ENCODE measurements around a stretch of chr5.

- PRO-cap = no peak
Measured at GRCh38 chr5:90643980-90644694, 85.5 kb downstream of the ADGRV1 start.

DNA sequence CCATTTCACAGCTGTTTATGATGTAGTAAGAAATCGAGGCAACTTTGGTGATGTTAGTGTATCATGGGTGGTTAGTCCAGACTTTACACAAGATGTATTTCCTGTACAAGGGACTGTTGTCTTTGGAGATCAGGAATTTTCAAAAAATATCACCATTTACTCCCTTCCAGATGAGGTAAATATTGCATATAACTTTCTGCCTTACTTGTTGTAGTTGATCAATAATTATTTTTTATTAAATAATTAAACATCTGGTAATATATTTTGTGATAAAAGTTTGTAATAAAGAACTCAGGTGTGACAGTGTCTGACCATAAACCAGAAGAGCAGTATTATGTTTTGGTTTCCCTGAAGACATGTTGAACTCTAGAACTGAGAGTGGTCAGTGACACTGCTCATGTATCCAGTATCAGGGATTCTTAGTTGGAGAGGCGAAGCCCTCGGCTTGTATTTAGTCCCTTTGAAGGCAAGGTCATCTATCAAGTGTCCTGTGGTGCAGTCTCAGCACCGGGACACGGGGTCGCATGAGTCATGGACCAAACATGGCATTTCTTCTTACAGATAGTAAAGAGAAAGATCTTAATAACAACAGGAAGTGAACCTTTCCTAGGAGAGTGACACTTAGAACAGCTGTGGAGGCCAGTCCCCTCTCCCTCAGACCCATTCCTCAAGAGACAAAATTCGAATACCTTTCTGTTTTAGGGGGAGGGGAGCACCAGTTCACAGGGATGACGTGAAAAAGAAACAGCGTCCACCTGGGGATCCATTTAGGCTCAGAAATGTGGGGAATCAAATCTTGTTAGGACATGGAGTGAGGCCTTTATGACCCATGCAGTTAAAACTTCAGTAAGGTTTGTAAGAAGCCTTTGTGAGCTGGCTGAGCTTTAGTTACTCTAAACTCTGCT lies 86.3 kb downstream of the ADGRV1 start:
- PRO-cap = no peak

DNA sequence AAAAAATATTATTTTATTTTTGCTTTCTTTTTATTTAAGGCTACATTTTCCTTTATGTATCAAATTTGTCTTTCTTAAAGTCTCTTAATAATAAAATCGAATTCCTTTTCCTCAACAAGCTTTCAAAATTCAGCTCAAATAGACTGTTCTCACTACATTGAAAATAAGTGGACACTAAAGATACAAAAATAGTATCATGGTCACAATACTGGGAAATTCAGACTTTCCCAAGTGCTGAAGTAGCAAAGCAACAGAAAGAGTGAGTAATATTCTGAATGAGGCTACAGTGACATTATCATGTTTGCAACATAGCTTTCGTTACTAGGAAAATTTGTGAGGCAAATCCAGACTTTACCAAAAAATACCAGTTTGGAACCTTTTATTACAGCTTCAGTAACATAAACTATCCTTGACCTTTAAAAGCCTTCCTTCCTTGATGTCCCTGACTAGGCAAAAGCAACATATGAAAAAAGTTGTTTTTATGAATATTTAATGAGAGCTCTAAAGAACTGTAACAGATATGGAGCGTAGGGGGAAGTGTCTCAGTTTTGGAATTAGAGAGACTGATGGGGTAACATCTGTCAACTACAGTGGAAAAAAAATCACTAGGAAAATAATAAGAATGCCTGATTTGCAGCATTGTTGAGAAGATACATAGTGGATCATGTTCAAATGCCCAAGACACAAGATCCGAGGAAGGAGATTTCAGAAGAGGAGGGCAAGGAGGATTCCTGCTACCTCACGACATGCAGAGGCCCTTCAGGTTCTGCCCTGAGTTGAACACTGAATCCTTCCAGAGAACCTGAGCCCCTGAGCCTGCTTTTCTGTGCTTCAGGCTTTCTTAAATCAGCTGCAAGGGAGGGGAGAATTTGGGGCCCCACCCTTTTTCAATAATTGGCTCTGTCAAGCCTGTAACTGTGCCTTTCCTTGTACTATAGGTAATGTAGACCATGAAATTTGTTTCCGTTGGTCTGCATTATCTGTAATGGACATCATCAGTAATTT lies 313.0 kb downstream of the ADGRV1 start:
- PRO-cap = no peak

GRCh38 chr5:91125212-91125805 lies 257.8 kb downstream of the ARRDC3 start:
- PRO-cap = no peak

- PRO-cap = unidirectional peak, minus-strand start at chr5:91183846
Measured at GRCh38 chr5:91183597-91184217, 199.4 kb downstream of the ARRDC3 start.

DNA sequence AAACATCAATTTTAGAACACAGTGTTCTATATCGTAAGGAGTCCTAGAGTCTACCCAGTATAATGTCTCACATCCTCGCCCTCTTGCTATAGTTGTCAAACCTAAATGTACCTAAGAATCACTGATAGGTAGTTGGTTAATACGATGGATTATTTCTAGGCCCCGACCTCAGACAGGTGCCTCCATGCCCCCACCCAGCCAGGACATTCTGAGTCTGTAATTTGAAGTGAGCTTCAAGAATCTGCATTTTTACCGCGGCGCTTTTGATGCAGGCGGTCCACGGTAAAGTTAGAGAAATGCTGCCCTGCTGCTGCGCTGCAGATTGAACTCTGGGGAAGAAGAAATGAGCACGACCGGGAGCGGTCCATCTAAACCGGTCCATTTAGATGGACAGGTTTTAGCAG lies 103.8 kb downstream of the ARRDC3 start:
- PRO-cap = no peak

GRCh38 chr5:91281391-91282031 lies 101.6 kb downstream of the ARRDC3 start:
- PRO-cap = no peak

DNA sequence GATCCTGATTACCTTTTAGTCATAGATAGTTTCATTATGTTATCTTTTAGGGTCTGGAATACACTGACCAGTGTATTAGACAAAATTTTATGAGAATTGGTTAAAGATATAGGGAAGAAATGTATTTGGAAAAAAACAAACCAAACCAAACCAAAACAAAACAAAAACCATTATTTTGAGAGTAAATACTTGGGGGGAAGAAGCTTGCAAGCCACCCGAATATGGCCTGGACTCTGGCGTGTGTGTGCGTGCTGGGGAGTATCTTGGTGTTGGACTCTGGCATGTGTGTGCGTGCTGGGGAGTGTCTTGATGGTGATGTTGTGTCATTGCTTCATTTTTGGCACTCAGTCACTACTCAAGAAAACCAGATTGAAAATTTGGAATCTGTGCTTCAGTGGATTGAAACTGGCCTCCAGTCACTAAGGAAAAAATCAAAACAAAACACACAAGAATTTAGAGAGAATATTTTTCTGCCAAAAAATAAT lies 76.1 kb downstream of the ARRDC3 start:
- PRO-cap = unidirectional peak, minus-strand start at position 278 of the sequence

DNA sequence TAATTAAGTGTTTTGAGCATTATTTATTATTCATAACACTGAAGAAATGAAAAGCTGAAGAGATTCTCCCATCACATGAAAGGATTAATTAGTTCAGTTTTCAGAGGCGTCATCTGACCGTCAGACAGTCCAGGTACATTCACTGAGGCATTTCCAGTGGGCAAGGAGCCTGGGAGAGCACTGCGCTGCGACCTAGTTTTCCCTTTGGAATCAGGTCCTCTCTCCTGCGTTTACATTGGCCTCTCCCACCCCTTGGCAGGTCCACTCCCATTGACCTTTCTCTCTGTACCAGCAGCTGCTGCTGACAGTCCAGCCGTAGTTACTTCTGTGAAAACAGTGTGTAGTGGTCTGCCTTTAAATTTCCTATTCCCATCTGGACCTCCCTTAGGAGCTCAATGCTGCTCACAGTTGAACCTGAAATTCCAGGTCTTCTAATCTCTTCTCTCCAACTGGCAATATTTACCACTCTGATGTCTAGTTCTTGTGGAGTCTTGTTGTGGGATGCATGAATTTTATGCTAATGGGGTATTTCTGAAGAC lies 25.8 kb downstream of the ARRDC3 start:
- PRO-cap = no peak

DNA sequence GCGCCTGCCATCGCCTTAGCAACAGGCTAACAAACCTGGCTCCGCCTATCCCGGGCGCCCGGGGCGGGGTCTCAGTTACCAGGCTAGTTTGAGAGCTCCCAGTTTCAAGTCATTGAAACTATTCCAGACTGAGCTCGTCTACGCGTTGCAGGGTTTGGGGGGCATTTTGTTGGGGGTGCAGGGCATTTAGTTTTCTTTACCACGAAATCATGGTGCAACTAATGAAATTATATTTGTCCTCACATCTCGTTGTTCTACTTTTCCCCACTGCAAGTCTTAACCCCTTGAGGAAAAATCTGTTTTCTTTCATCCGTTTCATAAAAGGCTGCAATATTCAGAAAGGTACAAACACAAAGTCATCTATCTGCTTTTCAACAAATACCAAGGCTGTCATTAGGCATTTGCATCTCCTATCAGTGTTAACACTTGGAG lies 2.1 kb downstream of the ARRDC3 start:
- PRO-cap = bidirectional peak, plus-strand start at position 115 of the sequence, minus-strand start outside the sequence

DNA sequence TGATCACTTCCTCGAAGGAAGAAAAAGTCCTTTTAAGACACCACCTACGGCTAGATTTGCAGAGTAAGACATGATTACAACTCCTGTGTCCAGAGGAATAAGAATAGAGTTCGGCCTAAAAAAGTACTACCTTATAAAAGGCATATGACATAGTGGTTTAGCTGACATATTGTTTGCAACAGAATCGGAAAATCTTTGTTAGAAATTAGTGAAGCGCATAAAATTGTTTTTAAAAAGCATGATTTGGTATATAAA lies 946 bp upstream of the ARRDC3 start:
- PRO-cap = no peak

DNA sequence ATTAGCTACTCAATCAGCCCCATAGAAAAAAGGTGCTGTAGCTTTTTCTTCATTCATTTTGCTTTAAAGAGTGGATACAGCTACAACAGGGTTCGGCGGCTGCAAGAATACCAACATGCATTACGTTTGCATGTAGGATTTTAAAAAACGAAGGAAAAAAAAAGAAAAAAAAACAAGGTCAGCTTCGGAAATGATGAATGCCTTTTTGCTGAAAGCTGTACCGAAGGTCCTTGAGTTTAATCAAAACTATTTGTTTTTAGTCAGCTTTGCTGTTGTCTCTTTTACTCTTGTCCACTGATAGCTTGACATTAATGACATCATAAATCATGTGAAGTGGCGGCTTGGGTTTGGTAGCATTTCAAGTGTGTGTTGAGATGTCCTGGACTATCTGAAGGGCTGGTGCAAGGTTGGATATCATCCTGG lies 781.1 kb upstream of the NR2F1 start:
- PRO-cap = unidirectional peak, plus-strand start at position 168 of the sequence

DNA sequence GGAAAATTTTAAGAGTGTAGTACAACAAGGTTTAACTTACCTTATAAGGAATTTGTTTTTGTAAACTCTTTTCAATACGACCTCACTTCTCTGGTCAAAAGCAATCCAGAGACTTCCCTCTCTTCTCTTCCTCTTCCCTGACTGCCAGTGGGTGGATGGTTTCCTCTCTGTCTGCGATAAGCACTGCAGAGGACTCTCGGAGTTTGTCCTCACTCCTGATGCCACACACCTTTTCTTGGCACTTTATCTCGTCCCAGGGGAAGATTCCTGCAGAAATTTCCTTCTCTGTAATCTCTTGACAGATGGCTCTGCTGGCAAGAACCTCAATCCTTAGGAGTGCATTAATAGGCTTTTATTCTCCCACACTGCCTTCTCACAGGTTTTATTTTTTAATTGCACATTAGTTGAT lies 643.6 kb upstream of the NR2F1 start:
- PRO-cap = no peak

DNA sequence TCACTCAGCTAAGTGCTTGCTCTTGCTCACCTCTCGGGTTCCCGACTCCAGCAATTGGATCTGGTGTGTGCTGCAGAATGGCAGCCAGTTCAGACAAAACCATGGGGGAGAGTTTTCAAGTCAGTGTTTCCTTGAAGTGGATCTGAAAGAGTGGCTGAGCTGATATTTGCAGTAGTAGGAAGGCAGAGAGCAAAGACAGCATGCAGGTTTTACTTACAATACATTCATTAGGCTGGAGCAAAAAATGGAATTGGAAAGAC lies 160.8 kb upstream of the NR2F1 start:
- PRO-cap = no peak

- PRO-cap = no peak
Measured at GRCh38 chr5:93581934-93582465, 1.0 kb upstream of the NR2F1 start.

- PRO-cap = no peak
Measured at GRCh38 chr5:93588595-93589043, 5.6 kb downstream of the NR2F1 start.

DNA sequence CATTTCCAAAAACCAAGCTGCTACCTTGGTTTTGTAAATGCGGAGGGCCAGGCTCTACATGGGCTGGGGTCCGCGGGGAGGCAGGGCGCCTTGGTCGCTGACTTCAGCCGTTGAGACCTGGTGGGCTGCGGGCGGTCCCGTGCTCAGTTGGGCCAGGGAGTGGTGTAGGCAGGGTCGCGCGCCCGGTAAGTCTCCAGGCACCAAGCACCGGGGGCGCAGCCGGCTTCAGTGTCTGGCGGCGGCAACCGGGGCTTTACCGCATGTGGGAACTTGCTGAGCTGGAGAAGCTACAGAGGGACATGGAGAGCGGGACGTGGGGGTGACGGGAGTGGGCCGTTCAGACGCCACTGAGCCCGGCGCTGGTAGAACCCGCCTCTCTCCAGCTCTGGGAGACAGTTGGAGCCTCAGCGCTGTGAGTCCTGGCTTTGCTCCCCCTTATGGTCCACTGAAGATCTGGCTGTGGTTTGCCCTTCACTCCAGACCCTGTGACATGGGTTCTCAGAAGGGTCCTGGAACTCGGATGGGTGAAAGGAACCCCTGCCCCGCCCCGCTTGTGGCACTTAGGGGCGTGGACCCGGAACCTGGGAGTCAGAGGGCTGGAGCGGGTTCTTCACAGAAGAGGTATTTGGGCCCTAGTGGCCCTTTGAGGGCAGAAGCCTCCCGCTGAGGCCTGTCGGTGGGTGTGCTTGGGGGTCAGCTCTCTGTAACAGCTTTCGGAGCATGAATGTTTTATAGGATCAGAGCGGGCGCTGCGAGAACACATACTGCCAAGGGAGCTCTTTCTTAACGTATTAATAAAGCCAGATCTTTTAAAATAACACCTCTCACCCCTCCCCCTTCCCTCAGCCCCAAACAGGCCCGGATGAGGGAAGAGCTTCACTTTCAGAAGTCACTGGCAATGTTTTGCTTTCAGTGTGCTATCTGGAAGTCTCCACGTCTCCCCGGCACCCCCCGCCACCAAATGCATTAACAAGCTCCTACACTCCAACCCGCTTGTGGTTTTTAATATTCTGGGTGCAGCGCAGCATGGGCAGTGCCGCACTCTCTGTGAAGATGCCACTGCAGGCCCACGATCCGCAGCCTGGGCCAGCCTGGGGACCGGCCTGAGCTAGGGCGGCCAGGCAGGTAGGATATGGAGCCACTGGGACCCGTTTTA lies 12.1 kb downstream of the NR2F1 start:
- PRO-cap = unidirectional peak, plus-strand start at position 855 of the sequence

DNA sequence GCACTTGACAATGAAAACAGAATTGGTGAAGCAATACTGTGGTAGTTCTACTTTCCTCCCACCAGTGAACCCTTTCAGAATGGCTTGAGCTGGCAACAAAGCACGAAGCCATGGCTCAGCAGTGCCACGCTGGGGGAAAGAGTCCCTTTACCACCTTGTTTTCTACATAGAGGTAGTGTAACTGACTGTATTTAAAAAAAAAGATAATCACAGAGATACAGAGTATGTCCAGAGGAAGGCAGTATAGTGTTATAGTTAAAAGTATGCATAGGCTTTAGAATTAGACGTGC lies 49.1 kb upstream of the POU5F2 start:
- PRO-cap = no peak

- PRO-cap = no peak
Measured at GRCh38 chr5:94909154-94909616, 290.7 kb downstream of the SLF1 start.

GRCh38 chr5:95177932-95178658 lies 106.8 kb downstream of the MCTP1 start:
- PRO-cap = no peak